Cardiac septum (tissue), 1 donor: ENCODE measurements around a stretch of chr5.

DNA sequence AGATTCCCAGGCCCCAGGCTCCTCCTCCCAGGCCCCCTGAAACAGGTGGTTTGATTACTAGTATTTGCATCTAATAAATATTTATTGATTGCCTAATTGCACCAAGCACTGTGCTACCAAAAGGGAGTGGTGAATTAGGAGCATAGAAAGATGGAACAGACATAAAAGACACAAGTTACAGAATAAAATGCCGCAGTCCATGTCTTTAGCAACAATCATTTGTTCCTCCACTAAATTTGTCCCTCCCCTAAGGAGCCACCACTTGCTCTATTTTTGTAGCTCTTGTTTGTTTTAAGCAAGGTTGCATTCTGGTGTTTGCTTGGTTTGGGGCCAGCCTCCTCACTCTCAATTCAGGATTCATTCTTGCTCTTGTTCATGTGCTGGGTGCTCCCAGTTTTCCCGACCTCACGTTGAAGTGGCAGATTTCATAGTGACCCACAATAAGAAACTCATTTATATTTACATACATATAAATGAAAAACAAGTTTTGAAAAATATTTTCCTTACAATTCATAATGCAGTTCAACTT is 42.1 kb downstream of the RETREG1 start:
- PRO-cap, result no peak

GRCh38 chr5:16605069-16605628 is 11.6 kb downstream of the RETREG1 start:
- PRO-cap, result no peak

GRCh38 chr5:16740777-16741229 is 124.0 kb upstream of the RETREG1 start:
- PRO-cap, result no peak

- PRO-cap, result no peak
These were observed 64.3 kb downstream of the MYO10 start for GRCh38 chr5:16871679-16872205.

DNA sequence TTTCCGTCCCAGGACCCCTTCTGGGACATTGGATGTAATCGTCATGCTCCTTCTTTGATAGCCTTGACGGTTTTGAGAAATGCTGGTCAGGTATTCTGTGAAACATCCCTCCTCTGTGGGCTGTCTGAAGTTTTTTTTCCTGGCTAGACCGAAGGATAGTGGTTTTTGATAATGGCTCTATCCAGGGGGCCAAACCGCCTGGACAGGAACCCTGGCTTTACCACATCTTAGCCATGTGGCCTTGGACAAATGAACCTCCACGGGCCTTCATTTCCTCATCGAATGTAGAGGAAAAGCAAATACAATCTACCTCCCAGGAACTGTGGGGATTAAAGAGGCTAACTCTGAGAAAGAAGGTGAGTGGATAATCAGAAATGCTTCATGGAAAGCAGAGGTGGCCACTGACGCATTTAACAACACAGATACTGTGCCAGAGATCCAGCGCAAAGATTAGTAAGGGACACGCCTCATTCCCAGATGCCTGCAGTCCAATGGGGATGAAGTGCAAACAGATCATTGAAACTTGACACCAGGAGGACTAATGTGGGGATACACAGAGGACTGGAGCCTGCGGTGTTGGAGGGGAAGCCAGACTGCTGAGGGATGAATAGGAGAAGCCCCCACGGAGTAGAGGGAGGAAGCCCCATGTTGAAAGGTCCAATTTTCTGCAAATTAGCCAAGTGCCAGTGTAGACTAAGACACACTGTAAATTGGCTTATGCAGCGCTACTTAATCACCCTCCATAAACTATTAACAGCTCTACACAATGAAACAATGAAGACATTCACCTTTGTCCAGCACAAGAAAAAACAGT is 41.7 kb downstream of the MYO10 start:
- PRO-cap, result no peak

DNA sequence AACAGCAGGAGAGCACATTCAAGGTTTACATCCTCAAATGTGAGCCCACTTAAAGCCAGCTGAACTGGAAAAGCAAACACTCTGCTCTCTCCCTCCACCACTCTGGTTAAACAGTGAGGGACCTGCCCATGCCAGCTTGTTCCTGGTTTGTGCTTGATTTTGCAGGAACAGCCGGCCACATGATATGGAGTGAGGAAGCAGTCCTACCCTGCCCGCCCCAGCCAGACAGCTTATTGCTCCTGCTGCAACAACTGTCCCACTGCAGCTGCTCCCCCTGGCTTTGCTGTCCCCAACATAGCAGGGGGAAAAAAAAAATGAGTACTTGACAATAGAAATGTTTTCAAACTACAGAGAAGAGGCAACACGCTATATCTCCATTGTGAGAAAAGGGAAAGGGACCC is 4.8 kb downstream of the MYO10 start:
- PRO-cap, result no peak

GRCh38 chr5:17228201-17228590 is 10.8 kb downstream of the BASP1 start:
- PRO-cap, result no peak

DNA sequence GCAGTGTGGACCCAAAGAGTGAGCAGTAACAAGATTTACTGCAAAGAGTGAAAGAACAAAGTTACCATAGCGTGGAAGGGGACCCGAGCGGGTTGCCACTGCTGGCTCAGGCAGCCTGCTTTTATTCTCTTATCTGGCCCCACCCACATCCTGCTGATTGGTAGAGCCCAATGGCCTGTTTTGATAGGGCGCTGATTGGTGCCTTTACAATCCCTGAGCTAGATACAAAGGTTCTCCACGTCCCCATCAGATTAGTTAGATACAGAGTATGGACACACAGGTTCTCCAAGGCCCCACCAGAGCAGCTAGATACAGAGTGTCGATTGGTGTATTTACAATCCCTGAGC is 93.9 kb downstream of the BASP1 start:
- PRO-cap, result no peak

DNA sequence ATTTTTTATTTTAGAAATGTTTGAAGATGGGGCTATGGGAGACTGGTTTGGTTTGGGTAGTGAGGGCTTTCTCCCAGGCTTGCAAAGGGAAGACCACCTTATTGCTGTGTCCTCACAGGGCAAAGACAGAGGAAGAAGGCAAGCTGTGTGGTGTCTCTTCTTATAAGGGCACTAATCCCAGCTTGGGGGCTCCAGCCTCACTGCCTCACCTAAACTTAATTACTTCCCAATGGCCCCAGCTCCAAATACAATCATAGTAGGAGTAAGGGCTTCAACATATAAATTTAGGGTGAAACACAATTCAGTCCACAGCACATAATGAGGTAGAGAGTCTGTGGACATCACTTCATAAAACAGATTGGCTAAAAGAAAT is 587.3 kb upstream of the H3Y1 start:
- PRO-cap, result unidirectional peak, minus-strand start at position 206 of the sequence

DNA sequence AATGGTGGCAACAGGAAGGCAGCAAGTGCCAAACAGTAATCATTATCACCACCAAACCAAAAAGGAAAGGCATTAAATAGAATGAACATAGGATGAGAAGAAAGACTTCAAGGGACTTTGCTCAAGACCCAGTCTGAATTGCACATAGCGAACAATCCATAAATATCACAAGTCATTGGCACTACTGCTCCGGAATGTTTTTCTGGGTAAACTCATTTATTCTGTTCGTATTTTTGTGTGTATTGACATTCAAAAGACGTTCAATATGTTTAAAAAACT is 481.0 kb upstream of the CDH18 start:
- PRO-cap, result no peak

DNA sequence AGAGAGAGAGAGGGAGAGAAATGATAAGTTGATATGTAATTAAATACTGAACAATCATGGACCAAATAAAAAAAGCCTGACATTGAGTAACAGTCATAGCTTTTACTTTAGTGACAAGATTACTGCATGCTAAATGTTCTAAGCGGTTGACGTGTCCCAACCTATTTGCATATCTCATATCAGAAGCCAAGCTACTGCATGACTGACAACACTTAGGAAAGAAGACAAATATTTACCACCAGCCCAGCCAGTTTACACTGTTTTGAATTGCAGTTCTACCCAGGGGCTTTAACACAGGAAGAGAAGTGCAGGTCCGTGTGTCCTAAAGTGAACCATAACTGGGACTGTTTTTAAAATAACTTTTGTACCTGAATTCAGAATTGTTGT is 219.8 kb downstream of the PRDM9 start:
- PRO-cap, result no peak

GRCh38 chr5:24661282-24661557 is 16.4 kb upstream of the CDH10 start:
- PRO-cap, result no peak

DNA sequence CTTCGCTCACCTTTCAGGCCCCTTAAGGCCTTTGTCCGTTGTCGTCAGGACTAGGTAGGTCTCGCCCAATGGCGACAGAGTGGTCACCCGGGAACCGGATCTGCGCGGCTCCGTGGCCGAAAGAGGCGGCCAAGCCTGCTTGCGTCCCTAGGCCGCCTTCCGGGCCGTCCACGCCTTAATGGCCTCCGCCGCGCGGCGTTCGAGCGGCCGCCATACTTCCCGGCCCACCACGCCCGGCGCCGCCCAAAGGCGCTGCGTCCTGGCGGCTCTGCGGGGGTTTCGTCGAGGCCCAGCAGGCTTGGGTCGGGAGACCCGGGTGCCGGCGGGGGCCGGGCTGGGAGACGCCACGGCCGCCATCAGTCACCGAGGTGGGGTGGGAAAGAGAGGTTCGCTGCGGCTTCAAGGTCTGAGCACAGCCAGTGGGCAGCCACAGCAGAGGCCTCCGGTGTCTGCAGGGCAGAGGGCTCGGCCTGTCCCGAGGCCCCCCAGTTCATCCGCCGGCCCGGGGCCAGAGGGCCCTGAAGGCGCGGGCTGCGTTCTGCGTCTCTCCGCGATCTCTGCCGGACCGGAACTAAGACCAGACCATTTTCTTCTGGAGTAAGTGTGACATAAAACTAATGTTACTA is 545.8 kb upstream of the CDH10 start:
- PRO-cap, result unidirectional peak, minus-strand start at position 574 of the sequence

- PRO-cap, result no peak
These were observed 800.8 kb upstream of the CDH10 start for GRCh38 chr5:25445305-25446349.

GRCh38 chr5:28810235-28810734 is 1771.9 kb upstream of the CDH9 start:
- PRO-cap, result no peak

DNA sequence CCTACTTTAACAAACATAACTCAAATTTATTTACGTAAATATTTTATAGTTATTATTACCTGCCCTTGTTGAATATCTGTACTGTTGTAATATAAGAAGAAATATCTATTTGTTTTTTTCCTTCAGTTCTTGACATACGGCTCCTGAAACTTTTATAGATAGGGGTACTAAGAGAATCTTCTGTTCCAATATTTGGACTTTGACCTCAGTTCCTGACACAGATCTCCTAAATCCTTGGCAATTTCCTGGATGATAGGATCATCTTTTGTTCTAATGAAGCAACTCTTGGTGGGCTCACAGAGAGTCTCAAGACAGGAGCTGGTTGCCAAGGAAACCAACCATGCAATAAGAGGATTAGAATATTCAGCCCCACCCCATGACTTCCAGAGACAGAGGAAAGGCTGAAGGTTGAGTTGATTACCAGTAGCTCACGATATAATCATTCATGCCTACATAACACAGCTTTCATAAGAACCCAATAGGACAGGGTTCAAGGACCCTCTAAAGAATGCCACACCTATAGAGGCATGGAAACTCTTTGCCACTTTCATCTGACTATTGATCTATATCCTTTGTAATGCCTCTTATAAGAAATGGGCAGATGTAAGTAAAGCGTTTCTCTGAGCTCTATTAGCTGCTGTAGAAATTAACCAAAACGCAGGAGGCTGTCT is 2050.2 kb upstream of the CDH6 start:
- PRO-cap, result no peak

- PRO-cap, result no peak
These were observed 1810.9 kb upstream of the CDH6 start for GRCh38 chr5:29382590-29383051.

GRCh38 chr5:30223027-30223345 is 970.5 kb upstream of the CDH6 start:
- PRO-cap, result no peak

DNA sequence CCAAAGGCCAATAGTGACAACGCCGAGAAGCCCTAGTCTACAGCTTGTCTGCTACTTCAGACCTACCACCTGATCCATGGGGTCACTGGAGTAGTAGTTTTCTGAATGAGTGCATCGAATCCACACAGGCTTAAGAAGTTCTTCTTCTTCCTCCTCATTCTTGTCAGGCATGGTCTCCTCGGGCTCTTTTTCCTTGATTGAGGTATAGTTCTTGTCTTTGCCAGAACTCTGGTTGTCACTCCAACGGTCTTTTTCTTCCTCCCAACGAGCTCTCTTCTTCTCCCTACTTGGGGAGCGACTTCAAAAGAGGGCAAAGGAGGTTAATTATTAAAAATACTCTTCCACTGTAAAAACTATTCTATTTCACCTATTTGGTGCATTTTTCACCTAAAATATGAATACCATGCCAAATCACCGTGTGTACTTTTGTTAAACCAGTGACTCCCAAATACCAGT is 16.9 kb downstream of the DROSHA start:
- PRO-cap, result no peak

DNA sequence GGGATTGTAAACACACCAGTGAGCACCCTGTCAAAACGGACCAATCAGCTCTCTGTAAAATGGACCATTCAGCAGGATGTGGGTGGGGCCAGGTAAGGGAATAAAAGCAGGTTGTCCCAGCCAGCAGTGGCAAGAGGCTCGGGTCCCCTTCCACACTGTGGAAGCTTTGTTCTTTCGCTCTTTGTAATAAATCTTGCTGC is 139.2 kb downstream of the PDZD2 start:
- PRO-cap, result no peak